SP-49 (cell line): ENCODE measurements around the genes TM9SF4 and EFCAB8.

DNA sequence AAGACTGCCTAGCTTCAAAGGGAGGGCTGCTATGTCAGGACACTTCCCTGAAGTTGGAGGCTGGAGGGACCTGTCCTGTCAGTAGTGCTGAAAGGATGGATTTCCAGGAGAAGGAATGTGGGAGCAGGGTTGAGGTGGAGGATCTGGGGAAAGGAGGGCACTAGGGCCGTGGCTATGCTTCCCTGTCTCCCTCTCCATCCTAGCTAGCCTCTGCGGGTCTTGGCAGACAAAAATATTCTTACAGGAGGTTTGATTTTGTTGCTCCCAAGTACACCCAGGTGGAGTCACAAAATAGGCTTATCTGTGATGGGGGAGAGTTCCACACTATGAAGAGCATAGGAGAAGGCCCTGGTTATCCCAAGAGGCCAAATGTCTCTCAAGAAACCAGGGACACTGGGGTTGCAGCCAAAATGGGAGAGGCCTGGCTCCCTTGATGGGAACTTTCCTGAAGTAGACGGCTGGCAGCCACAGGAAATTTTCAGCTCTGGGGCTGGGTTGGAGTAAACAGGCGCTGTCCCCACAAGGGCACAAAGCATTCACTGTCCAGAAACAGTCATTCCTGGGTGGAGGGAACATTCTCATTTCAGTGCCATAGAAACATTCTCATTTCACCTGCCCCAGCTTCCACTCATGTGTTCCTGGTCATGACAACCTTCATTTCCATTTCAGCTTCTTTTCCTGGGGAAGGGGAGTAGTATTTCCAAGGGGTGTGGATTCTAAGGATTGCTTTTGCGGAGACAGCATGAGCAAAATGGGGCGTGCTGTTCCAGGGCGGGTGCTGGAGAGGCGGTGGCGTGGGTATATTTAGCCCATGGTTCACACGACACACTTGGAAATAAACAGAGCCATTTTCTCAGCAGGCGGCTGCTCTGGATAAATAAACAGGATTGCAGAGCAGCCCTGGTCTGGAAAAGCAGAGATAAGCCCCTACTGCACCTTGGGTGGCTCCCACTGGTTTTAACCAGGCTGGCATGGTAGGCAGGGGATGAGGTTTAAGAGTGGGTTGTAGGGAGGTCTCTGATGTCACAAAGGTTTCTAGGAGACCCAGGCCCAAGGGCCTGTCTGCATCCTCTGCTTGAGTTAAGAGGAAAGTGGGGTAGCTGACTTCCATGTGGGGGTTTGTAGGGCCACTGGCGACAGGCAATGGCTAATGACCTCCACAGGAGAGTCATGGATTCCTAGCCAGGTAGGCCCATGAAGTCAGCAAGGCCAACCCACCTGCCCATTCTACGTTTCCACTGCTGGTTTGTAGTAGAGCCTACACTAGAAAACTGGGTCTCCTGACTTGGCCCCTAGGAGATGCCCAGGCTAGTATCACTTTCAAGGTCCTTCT is 32.8 kb downstream of the COX4I2 start:
- PRO-cap: no peak

DNA sequence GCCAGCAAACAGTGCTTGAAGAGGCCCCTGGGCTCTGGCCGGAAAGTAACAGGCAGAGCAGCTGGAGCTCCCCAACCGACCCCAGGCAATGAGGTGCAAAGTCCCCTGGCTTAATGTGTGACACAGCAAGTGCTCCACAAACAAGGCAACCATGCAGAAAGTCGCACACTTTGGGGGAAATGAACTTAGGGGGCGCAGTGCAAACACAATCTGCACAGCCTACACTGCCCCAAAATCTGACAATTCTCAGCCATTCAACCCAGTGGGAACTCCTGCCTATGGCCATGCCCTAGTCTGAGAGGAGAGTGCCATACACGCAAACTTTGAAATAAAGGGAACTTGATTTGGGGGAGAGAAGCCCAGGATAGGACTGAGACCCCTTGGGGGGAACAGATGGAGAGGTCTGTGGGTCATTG is 1.8 kb downstream of the BCL2L1 start:
- PRO-cap: no peak

DNA sequence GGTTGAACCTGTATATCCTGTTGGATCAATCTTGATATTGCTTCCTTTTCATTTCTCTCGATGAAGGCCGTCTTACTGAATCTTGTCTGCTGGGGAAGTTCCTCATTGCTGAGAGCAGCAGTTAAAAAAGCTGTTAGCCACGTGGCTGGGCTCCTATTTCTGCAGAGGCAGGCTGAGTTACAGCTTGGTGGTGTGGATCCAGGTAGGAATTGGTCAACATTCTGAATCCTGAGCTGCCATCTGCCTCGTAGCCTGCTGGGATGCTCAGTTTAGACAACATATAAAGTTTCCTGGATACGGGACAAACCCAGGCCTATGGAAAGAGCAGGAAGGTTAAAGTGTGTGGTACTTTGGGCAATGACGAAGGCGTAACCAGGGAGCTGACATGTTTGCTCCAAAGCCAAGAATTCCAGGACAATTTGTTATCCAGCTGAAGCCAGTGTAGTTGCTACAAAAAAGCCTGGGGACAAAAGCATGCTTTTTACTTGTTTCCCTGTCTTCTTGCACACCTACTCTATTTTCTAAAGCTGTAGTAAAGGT is 12.6 kb upstream of the MYLK2 start:
- PRO-cap: no peak

GRCh38 chr20:31835924-31836510 is 9.4 kb downstream of the FOXS1 start:
- PRO-cap: no peak

DNA sequence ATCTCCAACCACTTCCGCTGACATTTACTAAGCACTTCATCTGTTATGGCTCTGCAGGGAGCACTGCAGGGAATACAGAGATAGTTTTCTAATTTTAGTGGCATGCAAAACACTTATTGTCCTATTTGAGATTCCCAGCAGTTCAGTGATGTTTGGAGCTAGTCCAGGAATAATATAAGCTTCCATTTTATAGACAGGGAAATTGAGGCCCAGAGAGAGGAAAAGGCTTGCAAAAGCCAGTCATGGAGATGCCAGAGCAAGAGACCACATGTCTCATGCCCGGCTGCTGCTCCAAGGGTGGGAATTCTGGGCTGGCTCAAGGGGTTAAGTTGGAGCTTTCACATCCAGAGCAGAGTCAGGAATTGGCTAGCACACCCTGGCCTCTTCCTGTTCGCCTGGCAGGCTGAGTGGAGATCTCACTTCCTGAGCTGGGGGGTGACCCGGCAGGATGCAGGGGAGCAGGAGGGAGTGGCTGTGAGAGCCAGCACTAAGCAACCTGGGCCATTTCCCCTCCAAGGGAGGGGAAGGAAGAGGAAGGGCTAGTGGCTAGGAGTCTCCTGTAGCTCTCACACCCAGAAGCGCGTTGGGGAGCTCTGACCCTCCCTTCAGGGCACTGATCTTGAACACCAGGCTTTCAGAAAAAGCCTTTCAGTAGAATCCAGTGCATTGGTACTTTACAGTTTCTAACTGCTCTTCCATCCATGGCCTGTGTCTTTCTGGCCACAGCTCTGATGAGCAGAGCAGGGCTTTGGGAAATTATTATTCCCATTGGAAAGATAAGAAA is 2.5 kb upstream of the CCM2L start:
- PRO-cap: no peak

DNA sequence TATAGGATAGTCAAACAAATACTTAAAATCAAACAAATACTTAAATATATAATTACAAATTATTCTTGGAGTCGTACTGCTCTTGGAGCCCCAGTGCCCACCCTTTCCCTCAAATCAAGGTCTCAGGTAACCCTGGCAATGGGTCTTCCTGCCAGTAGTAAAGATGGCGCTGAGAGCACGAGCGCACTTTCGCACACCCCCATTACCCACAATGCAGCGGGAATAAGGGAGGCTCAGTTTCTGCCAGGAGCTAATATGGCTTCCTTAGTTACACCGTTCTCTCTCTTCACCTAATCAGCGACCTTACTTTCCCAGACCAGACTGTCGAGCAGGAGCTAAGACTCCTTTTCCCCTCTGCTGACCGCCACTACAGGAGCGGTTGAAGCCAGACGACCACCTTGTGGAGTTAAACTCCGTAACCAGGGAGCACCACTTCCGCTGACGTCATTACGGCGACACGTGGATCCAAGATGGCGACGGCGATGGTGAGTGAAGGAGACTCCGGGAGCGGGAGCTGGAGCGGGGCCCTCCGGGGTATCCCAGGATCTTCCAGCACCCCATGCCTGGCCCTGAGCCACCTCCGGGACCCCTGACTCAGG is at the start of gene TM9SF4:
Gene TM9SF4, plus strand, starts transcription at position 444 of the 599 bp plus-strand sequence.
- PRO-cap: unidirectional peak, plus-strand start at position 468 of the sequence

- PRO-cap: unidirectional peak, minus-strand start at chr20:32110164
These were observed 572 bp downstream of the TM9SF4 start for GRCh38 chr20:32109870-32110701.

- PRO-cap: no peak
These were observed 11.5 kb downstream of the PLAGL2 start for GRCh38 chr20:32195763-32196694.

- PRO-cap: no peak
These were observed 28.5 kb downstream of the POFUT1 start for GRCh38 chr20:32235873-32236814.

DNA sequence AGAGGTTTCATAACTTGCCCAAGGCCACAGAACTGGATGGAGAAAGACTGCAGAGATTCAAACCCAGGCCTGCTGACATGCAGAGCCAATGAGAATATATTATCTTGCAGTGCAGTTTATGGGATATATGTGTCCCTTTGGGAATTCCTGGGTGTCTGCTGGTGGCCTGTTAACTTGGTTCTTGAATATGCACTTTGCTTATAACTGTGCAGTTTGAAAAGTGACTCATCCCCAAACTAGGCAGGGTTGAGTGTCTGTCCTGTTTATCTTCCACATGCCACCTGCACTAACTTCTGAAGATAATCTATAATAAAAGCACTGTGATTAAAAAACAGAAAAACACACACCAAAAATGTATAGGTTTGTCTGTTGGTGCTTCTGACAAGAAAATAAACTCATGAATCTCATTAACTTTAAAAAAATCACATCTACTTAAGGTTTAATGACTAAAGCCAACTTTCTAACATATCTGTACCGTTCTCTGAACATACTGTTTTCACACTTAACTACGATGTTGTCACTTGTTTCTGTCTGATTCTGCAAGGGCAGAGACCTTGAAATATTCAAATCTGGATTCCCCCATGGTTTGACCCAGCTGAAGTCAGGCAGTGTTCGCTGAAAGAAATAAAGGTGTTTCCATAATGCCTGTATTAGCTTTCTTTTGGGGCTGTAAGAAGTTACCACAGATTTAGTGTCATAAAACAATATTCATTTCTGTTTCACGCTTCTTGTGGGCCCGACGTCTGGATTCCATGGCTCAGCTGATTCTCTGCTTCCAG is 2.8 kb upstream of the ASXL1 start:
- PRO-cap: no peak

DNA sequence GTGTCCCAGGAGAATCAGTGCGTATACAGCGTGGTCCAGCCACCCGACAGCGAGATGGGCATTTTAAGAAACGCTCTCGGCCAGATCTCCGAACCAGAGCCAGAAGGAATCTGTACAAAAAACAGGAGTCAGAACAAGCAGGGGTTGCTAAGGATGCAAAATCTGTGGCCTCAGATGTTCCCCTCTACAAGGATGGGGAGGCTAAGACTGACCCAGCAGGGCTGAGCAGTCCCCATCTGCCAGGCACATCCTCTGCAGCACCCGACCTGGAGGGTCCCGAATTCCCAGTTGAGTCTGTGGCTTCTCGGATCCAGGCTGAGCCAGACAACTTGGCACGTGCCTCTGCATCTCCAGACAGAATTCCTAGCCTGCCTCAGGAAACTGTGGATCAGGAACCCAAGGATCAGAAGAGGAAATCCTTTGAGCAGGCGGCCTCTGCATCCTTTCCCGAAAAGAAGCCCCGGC is 75.3 kb downstream of the ASXL1 start:
- PRO-cap: no peak

- PRO-cap: no peak
These were observed 90.3 kb downstream of the ASXL1 start for GRCh38 chr20:32448398-32448770.

DNA sequence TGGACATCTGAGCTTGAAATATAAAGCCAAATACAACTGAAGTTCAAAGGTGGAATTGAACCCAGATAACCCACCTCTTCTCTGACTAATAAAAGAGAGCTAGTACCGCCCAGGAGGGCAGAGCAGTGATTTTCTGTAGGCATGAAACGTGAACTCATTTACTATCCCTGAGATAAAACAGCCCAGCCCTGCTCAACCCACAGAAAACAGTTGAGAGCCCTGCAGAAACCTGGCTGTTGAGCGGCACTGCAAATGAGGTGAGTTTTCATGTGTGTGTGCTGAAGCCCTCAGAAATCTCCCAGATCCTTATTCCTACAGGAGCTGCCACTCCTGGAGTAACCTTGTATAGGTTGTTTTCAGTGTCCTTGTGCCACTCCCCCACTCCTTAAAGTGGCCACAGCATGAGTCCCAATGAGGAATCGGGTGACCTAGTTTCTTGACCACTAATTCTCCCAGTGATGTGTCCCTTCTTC is 99.2 kb downstream of the NOL4L start:
- PRO-cap: no peak

DNA sequence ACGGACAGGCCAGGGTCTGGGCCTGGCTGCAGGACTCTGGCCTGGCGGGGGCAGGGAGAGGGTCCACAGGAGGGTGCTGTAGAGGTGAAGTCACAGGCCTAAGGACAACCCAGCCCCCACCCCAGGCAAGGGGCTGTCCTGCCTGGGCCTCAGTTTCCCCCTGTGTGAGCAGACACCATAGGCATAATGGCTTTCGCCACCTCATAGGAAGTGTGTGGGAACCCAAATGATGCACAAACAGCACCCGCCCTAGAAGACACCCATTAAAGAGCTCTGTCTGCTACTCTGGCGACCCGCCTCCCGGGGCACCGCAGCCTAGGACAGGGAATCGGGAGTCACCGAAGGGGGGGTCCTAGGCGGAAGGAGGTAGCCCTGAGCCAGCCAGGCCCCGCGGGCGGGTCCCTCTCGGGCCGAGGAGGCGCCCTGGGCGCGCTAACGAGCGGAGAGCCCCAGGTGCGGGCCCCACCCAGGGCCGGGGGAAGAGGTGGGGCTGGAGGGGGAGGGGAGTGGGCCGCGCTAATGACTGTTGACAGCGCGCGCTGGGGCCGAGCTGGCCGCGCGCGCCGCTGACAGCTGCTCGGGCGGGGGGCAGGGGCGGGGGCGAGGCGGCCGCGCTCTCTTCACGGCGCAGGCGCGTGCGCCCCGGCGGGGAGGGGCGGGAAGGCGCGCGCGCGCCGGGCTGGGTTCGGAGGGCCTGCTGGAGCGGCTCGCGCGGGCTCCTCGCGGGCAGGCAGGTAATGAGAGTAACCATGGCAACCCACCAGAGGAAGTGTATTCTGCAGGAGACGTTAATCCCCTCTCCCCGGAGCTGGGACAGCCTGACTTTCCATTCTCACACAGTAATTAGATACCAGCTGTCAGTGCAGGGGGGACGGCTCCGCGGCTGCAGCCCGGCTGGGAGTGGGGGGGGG is 49.0 kb downstream of the NOL4L start:
- PRO-cap: no peak

- PRO-cap: no peak
These were observed at the start of gene EFCAB8 for GRCh38 chr20:32858291-32859019. Gene EFCAB8 (plus strand): TSS chr20:32858923.

DNA sequence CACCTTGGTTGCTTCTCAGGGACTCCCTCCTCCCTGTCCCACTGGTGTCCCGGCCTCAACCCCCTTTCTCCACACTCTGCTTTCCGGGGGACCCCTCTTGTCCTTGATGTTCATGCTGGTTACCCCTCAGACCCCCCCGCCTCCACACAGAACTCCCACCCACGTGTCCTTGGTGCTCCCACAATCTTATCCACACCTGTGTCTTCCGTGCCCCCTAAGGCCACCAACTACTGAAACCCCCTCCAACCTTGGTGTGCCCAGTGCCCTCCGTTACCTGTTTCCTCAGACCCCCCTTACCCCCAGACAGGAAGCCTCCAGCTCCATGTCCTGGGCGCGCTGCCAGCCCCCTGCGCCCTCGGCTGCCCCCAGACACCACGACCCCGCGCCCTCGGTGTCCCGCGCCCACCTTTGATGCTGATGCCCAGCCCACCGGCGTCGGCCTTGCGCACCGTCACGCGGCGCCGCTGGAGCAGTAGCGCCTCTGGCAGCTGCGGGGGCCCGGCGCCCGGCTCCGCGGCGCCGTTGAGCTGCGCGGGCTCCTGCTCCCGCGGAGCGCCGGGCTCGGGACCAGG is 572 bp downstream of the SNTA1 start:
- PRO-cap: no peak

DNA sequence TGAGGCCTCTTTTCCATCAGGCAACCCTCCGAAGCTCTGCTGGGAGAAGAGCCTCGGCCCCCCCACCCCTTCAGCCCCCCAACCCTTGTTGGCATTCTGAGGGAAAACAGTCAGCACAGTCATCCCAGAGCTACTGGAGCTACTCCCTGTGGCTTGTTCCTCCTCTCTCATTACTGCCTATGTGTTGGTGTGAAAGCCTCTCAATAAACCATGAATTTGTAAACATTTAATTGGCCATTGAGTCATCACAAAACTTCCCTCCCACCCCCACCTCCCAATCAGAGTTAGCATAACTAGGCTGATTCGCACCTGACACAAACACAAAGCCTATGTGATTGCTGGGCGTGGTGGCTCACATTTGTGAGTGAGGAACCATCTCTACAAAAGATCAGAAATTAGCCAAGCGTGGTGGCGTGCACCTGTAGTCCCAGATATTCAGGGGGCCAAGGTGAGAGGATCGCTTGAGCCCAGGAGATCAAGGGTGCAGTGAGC is 17.1 kb upstream of the SNTA1 start:
- PRO-cap: no peak

- PRO-cap: unidirectional peak, minus-strand start at chr20:33568496; unidirectional peak, minus-strand start at chr20:33568640
These were observed 78.5 kb downstream of the CBFA2T2 start for GRCh38 chr20:33568429-33568774.

DNA sequence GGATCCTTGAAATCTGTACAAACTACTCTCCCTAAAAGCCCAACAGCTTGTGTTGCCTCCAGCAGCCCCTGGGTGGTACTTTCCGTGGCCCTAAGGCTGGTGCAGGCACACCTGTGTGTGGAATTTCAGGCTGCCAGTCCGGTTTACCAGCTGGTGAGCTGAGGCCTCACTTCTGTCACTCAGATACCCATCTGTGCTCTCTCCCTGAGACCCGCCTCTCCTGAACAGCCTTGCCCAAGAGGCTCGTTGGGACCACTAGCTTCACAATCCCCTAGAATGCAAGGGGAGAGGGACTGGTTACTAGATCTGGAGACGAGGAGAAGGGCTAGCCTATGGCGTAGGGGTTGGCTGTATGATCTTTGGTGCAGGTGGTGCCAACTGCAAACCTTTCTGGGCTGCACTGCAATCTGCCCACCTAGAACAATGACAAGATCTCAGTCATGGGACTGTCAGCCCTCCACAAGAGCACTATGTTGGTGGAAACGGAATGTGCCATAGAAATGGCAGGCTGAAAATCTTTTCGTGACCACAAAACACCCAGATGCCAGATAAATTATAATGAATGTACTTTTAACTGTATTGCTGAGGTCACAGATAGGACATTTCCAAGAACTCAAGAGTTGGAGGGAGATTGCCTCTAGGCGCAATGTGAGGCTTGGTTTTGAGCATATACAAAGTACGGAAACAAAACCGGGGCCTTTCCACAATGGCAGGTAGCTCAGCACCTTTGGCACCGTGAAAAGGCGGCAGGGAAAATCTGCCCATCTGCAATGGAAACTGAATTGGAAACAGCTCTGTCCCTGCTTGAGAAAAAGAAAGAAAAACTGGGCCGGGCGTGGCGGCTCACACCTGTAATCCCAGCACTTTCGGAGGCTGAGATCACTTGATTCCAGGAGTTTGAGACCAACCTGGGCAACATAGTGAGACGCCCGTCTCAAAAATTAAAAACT is 10.8 kb upstream of the C20orf144 start:
- PRO-cap: no peak

DNA sequence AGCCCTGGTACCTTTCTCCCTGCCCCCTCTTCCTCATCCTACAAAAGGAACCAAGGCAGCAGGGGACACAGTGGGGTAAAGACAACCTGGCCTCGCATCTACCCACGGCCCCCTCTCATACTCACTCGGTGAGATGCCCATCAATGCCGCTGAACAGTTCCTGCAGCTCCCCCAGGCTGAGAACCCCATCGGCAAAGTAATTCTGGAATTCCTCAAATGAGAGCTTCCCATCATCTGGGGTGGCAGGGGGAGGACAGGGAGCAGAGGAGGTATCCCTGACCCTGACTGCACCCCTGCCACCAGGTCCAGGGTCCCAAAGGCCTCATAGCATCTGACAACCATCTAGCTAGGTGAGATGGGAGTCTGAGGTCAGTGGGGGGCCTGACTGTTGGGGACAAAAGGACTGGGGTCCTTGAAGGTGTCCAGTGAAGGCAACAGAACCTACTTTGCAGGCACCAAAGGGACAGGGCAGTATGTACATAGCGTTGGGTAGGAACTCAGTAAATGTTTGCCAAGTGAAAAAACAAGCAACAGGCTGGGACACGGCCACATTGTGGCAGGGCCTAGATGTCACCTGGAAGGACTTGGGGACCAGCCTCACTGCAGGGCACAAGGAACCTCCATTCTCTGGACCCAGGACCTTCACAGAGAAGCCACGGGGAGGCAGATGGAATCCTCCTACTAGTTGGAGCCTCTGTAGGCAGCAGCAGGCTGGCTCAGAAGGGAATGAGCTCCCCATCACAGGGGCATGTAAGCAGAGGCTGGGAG is 3.5 kb downstream of the NECAB3 start:
- PRO-cap: no peak